Colon Carcinoma Metastatic in the Lung (tissue), 2 donors: ENCODE measurements around a stretch of chr4.

- PRO-cap, 2 experiments: no peak in any of the 2 experiments
Measured at GRCh38 chr4:121077392-121078093, 5.2 kb upstream of the NDNF start.

DNA sequence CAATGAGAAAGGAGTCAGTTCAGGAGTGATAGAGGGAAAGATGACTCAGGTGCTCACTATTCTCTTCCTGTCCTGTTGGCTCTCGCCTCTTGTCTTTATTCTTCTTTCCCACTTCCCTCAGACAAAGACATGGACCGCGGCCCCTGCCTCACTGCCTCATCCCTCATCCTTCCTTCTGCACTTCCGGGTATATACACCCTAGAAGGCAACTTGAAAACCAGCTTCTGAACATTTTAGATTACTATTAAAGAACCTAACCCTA is 49.9 kb upstream of the TNIP3 start:
- PRO-cap, 2 experiments: no peak in any of the 2 experiments

DNA sequence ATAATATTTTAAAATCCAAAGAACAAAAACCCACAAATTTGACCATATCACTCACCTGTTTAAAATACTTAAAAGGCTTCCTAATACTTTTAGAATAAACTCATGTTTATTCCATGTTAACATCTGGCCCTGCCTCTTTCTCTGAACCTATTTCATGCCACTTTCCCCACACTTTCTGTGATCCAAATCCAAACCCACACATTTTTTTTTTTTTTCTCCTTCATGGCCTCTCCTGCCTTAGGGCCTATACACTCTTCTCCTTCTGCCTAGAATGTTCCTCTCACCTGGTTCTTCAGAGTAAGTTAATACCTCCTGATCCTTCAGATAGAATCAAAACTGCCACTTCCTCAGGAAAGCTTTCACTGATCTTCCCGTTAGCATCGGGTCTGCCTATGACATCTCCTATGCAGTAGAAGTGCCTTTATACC is 84.1 kb upstream of the TRPC3 start:
- PRO-cap, 2 experiments: no peak in any of the 2 experiments

DNA sequence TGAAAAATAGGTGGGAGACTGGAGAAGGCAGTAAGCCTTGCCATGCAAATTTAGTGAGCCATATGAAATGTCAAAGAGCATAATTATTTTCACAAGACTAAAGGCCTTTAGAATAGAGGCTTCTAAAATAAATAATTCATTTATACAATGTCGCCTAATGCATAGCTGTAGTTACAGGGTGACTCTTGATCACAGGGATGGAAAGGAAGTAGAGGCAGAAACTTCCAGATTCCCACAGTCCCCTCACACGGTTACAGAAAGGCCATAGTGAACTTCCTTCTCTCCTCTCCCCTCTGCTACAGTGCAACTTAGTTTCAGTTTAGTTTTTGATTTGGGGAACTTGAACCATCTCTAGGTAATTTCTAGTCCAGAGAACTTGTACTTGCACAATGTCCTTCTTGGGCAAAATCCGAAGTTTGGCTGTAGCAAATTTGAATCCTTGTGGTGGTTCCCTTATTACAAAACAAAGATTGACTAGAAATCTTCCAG is 1.3 kb upstream of the BLTP1 start:
- PRO-cap, 2 experiments: no peak in any of the 2 experiments

DNA sequence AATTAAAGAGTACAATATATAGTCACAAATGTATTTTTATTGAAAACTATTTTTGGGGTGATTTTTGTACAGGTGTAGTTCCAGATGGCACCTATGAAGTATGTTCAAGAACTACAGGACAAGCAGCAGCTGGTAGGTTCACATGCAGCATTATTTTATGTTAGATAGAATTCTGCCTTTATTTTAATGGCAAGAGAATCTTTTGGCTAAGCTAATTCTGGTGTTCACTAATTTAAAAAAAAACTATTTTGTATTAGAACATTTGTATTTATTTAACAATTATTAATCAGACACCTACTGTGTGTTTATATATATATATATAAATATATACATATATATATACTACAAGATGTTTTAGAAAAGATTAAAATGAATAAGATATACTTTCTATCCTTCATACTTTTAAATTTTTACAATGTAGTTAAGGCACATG is 65.2 kb upstream of the ADAD1 start:
- PRO-cap, 2 experiments: no peak in any of the 2 experiments

DNA sequence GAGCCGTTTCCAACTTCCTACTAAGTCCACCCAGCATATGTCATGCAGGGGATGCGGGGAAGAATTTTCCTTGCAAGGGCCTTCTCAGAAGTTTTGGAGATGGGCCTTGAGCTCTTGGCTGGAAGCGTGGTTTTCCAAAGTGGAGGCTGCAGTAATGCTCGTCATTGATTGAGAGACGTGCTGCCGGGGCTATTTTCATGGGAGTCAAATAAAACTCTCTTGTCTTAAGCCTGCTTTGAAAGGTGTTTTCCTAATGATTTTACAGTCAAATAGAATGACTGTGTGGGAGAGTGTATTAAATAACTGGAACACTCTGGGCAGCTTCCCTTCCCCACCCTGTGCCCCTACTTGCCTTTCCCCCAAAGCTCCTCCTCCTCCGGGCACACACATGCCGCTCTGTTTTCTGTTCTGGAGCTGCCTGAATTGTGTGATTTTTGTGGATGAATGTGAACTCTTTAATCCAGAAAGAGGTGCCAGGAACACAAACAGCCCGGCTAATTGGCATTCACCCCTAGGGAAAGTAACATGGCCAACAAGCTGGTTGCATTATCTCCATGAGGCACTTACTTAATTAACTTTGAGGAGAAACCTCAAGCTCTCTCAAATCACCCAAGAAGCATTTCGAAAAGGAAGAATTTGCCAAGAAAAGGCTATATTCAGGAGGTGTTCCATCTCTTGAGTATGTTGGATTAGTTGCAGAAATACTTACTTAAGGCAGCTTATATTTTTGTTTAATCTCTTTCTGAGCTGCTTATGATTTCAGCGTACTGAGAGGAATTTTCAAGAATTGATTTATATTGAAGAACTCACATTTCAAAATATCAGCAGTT is 28.2 kb downstream of the FGF2 start:
- PRO-cap, 2 experiments: no peak in any of the 2 experiments

DNA sequence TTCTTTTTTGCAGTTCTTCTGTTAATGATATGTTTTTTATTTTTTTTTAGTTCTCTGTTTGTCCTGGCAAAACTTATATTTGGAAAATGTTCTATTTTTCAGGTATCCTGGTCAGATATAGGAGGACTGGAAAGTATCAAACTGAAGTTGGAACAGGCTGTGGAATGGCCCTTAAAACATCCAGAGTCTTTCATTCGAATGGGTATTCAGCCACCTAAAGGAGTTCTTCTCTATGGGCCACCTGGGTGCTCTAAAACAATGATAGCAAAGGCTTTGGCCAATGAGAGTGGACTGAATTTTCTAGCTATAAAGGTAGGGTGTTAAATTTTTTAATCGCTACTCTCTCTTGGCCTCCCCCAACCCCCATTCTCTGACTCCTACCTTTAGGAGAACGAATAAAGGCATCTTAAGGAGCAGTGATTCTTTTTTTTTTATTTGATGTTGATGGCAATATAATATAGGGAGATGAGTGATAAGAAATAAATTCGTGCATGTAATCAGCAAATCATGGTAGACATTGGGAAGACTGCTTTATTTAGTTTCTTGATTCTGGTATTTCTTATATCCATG is 105.3 kb downstream of the SPATA5 start:
- PRO-cap, 2 experiments: no peak in any of the 2 experiments

- PRO-cap, 2 experiments: no peak in any of the 2 experiments
Measured at GRCh38 chr4:123338538-123338962, 58.0 kb upstream of the SPRY1 start.

DNA sequence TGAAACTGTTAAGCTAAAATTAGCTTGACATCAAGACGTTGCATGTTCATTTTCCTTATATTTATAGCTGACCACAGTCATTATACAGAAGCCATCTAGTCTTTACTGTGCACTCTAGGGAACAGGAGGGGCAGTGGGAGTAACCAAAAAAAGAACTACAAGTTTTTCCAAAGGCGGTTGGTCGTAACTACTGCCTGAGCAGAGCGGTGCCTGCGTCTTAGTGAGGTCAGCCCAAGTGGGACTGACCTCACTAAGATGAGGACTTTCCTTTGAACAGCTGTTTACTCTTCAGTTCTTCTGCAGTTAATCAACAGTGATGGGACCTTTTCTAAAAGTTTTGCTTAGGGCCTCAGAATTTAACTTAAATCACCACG is 192.3 kb downstream of the SPRY1 start:
- PRO-cap, 2 experiments: peak in 1 of 2 experiments; most common plus-strand start position 291 of the sequence (in 1); most common minus-strand start position 116 of the sequence (in 1)

GRCh38 chr4:123599576-123600336 is 203.2 kb downstream of the SPRY1 start:
- PRO-cap, 2 experiments: peak in 2 of 2 experiments; most common plus-strand start chr4:123600212 (in 1); most common minus-strand start chr4:123600053 (in 1)

GRCh38 chr4:123749361-123750095 is 352.9 kb downstream of the SPRY1 start:
- PRO-cap, 2 experiments: no peak in any of the 2 experiments

DNA sequence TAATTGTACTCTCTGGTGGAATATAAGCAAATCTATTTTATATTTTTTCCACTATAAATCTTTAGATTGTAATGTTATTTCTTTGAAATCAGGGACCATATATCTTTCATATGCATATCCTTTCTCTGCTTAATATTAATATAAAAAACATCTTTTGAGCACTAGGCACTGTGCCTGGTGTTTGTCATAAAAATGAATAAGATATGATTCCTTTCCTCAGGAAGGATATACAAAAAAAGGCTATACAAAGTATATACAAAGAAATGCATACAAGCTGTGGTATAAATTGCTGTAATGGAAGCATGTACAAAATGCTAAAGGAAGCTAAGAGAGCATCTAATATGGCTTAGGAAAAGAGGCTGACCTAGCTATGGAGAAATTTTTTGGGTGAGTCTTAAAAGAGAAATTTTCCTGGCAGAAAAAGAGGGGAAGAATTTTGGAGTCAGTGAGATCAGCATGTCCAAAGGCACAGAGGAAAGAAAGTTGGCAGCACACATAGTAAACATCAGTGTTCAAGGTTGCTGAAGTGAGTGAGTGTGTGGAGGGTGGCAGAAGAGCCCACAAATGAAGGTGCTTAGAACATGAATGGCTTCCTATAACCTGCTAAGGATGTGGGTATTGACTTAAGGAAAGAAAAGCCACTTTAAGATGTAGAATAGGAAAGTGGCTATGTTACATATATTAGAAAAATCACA is 500.0 kb downstream of the SPRY1 start:
- PRO-cap, 2 experiments: no peak in any of the 2 experiments

GRCh38 chr4:124491390-124491749 is 221.2 kb downstream of the ANKRD50 start:
- PRO-cap, 2 experiments: no peak in any of the 2 experiments

GRCh38 chr4:124670340-124670969 is 42.1 kb downstream of the ANKRD50 start:
- PRO-cap, 2 experiments: no peak in any of the 2 experiments

DNA sequence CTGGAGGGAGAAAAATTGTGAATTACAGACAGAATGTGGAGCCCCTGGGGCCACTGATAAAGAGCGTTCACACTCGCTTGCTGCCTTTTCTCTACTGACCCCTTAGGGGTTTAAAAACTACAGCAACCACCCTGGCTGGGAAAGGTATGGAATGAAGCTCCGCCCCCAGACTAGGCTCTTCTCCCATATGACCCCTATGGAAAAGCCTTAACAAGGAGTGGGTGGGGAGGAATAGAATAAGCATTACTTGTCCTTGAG is 26.3 kb downstream of the ANKRD50 start:
- PRO-cap, 2 experiments: no peak in any of the 2 experiments

DNA sequence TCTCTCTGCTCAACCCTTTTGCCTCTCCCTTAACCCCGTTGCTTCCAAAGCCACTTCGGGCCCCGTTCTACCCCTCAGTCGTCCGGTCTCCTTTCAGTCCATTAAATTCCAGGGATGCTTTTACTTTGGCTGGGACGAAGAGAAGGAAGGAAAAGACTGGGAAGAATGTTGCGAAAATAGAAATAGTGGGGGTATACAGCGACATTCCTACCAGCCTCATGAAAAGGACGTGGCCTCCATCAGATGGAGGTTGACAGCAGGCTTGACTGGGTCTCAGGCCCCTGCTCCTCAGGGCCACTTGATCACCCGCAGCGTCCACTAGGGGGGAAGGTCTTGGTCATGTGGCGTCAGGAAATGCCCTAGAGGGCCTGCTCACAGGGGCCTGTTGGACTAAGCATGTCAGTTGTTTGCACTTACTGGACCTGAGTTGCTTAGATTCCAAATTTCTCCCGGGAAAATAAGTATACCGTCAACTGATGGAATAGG is 681 bp upstream of the ANKRD50 start:
- PRO-cap, 2 experiments: no peak in any of the 2 experiments

GRCh38 chr4:125316877-125317336 is 2.2 kb downstream of the FAT4 start:
- PRO-cap, 2 experiments: no peak in any of the 2 experiments

- PRO-cap, 2 experiments: no peak in any of the 2 experiments
Measured at GRCh38 chr4:125676161-125676604, 361.4 kb downstream of the FAT4 start.

DNA sequence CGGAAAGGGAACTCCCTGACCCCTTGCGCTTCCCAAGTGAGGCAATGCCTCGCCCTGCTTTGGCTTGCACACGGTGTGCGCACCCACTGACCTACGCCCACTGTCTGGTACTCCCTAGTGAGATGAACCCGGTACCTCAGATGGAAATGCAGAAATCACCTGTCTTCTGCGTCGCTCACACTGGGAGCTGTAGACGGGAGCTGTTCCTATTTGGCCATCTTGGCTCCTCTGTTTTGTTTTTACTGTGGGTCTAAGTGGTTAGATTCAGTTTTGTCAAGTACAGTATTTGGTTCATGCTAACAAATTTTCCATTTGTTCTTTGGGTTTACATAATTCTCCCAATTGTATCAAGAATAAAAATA is 23.2 kb downstream of the INTU start:
- PRO-cap, 2 experiments: no peak in any of the 2 experiments

DNA sequence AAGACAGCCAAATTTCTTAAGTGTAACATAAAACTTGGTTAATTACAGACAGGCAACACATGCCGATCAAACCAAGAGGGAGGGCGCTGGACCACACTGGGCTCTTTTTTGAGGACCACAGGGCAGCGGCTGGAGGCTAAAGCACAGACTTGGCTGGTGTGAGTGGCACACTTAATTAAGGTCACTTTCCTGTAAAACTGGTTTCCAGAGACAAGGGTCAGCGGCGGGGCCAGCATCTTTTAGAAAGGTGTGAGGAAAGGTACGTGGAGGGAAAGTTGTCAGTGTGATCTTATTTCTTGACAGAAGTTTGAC is 860 bp upstream of the HSPA4L start:
- PRO-cap, 2 experiments: no peak in any of the 2 experiments